Vagina (tissue), 1 donor: ENCODE measurements around a stretch of chr6.

- PRO-cap, result no peak
- RAMPAGE, long total RNA, result no peak
Observed at GRCh38 chr6:137223500-137224109, 4.4 kb upstream of the IFNGR1 start.

GRCh38 chr6:137224995-137225413, 5.8 kb upstream of the IFNGR1 start:
- PRO-cap, result no peak
- RAMPAGE, long total RNA, result no peak

DNA sequence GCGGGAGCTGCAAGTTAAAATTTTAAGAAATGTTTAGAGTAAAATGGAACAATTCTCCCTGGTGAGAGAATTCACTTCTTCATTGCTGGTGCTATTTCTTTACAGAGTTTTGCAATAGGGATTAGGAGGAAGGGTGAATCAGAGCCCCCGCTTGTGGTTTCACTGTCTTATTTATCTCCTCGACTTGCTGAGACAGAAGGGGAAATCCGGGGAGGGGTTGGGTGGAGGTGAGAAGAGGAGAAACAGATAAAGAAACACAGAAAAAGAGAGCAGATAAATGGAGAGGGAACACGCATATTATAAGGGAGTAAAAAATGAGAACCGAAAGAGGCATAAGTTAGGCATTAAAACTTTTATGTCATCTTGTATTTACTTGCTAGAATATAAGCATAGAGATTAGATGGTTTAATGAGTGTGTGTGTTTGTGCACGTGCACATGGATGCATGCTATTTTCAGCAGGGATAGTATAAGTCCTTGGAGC, 105.0 kb downstream of the OLIG3 start:
- PRO-cap, result no peak
- RAMPAGE, long total RNA, result no peak

DNA sequence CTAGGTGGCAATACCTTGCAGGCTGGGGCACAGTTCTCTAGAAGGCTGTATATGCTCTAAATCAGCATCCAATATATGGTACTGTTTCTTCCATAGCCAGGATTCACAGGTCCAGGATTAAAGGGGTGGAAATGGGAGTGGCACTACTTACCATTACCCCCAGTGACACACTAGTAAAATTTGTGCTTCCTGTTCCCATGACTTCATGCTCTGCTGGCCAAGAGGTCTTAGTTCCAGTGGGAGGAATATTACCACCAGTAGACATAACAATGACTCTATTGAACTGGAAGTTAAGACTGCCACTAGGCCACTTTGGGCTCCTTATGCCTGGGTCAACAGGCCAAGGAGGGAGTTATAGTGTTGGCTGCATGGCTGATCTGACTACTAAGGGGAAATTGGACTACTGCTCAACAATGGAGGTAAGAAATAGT, 174.2 kb upstream of the TNFAIP3 start:
- PRO-cap, result no peak
- RAMPAGE, long total RNA, result no peak

GRCh38 chr6:137749407-137750364, 117.4 kb upstream of the TNFAIP3 start:
- PRO-cap, result no peak
- RAMPAGE, long total RNA, result no peak

- PRO-cap, result no peak
- RAMPAGE, long total RNA, result no peak
Observed at GRCh38 chr6:137827835-137828521, 39.1 kb upstream of the TNFAIP3 start.

- PRO-cap, result no peak
- RAMPAGE, long total RNA, result start-site peak on the minus strand at chr6:137829462-137829544, 51 reads
Observed at GRCh38 chr6:137829028-137830195, 37.6 kb upstream of the TNFAIP3 start.

- PRO-cap, result unidirectional peak, minus-strand start at chr6:137866722; bidirectional peak, plus-strand start at chr6:137867233, minus-strand start at chr6:137866943
- RAMPAGE, long total RNA, result start-site peak on the minus strand at chr6:137866866-137866993, 7 reads
Observed at GRCh38 chr6:137865974-137867079, 732 bp upstream of the TNFAIP3 start.

GRCh38 chr6:137881999-137883077, 15.3 kb downstream of the TNFAIP3 start:
- PRO-cap, result no peak
- RAMPAGE, long total RNA, result no peak

GRCh38 chr6:137883145-137884301, 16.5 kb downstream of the TNFAIP3 start:
- PRO-cap, result no peak
- RAMPAGE, long total RNA, result no peak

DNA sequence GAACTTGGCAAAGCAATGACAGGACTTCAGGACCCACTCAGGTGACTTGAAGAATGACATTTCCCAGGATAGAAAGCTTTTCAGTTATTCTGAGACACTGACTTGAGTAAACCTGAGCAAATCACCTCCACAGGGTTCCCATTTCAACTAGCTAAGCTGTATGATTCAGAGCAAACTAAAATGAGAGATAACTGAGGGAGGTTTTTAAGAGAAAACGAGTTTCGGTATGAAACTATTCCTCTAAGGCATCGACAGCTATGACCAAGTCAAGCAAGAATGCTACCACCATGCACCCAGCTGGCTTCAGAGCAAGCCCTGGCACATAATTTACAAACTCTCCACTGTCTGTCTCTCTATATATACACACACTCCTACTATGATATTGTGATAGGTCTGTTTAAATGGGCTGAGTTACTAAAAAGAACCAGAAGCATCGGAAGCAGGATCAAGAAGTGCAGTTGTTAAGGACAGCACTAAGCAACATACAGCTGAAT, 75.3 kb downstream of the PERP start:
- PRO-cap, result no peak
- RAMPAGE, long total RNA, result no peak

DNA sequence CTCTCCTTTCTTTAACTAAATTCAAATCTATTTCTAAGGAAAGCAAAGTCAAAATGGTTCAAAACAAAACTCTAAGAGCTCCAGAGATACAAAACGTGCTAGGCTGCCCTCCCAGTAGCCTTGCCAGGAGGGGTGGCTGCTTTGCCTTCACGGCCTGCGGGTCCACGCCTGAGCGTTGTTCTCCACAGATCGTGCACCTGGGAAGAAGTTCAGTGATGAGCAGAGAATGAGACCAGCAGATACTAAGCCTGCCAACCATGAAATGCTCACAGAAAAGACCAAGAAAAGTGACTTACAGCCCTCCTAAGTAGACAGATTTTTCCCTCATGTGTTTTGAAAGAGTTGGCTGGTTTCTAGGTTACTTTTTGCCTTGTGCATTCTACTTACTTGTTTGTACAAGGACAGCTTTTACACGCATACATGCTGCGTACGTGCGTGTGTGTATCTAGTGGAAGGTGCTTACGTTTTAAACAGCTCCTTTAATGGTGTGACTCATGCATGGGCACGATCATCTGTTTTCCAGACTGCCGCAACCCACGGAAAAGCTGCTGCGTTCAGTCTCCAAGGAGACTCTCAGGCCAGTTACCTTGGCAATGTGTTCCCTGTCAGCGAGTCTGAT, 32.4 kb upstream of the PBOV1 start:
- PRO-cap, result no peak
- RAMPAGE, long total RNA, result no peak

- PRO-cap, result no peak
- RAMPAGE, long total RNA, result no peak
Observed at GRCh38 chr6:138431577-138432820, 28.0 kb downstream of the HEBP2 start.

DNA sequence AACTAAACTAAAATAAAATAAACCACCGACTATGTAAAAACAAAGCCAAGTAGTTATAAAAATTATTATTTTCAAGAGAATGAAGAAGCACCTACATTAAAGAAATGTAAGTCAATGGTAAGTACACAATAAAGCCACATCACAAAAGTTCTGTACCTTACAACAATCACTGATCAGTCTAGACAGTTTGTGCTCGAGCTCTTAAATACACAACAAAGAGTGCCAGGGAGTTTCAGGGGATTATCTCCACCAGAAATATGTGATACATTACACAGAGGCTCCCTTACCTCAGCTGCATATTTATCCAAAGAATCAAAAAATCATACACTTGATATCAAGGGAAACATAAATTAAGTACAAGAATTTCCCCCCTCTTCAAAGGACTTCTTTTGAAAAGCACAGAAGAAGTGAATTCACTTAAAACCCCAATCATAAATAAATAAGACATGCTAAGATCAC, 729 bp downstream of the NHSL1 start:
- PRO-cap, result no peak
- RAMPAGE, long total RNA, result no peak

GRCh38 chr6:138555514-138556180, 56.4 kb upstream of the NHSL1 start:
- PRO-cap, result no peak
- RAMPAGE, long total RNA, result no peak

- PRO-cap, result no peak
- RAMPAGE, long total RNA, result start-site peak on the minus strand at chr6:138560264-138561098, 19 reads
Observed at GRCh38 chr6:138560075-138560930, 61.0 kb upstream of the NHSL1 start.

- PRO-cap, result no peak
- RAMPAGE, long total RNA, result no peak
Observed at GRCh38 chr6:138577248-138577757, 78.0 kb upstream of the NHSL1 start.

GRCh38 chr6:138962520-138963144, 25.4 kb downstream of the REPS1 start:
- PRO-cap, result no peak
- RAMPAGE, long total RNA, result no peak

GRCh38 chr6:139013155-139013594, 15.4 kb upstream of the ABRACL start:
- PRO-cap, result no peak
- RAMPAGE, long total RNA, result no peak

- PRO-cap, result no peak
- RAMPAGE, long total RNA, result no peak
Observed at GRCh38 chr6:139016840-139017703, 11.5 kb upstream of the ABRACL start.